ENCODE measurements around a stretch of chr1.

- PRO-cap, result no peak
- RAMPAGE, long total RNA, 2 experiments, result no peak in any of the 2 experiments
Measured at GRCh38 chr1:230158579-230159380, 91.7 kb downstream of the GALNT2 start.

DNA sequence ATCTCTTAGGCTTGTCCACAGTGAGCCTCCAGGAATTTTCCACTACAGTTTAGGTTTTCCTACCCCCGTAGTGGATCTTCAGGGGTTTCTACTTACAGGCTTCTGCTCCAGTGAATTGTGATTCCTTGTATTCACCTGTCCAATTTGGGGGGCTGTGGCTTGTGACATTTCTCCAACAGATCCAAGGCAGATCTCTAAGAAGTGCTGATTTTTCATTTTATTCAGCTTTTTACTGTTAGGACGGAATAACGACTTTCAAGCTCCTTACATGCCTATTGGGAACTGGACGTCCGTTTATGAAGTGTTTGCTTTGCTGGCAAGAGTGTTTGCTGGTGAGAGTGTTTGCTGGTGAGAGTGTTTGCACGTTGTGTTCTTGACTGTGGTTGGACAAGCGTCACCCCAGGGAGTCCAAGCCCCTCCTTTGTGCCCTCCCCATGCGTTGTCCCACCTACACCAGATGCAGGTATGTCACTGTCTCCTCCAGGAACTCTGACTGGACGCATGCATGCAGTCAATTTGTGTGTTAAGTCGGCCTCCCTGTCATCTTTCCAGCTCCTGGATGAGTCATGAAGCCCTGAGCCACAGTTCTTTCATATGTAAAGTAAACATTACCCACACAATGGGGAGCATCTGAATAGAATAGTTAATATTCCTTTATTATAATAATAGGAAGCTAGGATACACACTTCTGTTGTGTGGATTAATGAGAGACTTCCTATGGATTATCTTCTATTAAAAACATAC lies 119.0 kb downstream of the GALNT2 start:
- PRO-cap, result no peak
- RAMPAGE, long total RNA, 2 experiments, result no peak in any of the 2 experiments

DNA sequence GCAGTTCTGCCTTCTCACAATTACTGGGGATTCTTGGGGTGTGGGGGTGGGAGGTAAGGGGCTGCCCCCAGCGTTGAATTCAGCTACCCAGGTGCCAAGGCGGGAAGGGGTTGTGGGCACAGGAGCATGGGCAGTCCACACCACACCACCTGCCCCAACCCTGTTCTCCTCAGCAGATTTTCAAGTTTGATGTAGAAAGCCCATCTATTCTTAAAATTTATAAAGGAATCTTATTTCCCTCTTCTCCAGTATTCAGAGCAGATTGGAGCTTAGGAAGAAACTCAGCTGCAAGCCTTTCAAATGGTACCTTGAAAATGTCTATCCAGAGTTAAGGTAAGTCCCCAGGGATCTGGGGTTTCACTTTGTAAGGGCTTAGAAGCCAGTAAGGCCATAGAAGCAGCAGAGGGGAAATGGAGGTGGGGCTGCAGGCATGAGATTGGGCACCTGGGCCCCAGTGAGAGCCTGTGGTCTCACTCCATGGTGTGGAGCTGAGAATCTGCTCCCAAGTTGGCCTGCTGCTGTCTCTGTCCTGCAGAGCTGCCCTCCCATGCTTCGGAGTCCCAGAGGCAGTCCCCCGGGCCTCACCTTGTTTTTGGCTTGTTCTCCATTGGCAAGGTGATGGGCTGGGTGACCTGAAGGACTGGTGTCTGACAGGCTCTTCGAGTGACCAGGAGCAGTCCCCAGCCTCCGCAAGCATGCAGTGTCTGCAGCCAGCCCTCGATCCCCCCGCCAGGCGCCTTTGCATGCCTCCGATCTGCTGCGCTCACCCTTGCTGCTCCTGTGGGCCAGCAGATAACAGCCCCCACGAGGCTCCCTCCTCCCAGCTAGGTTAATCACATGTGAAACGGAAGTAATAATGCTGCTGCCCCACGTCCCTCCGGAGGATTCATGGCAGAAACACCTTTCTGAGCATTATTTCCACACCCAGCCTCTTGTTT lies 163.2 kb downstream of the PGBD5 start:
- PRO-cap, result no peak
- RAMPAGE, long total RNA, 2 experiments, result no peak in any of the 2 experiments

GRCh38 chr1:230281354-230282268 lies 144.5 kb downstream of the PGBD5 start:
- PRO-cap, result no peak
- RAMPAGE, long total RNA, 2 experiments, result no peak in any of the 2 experiments

DNA sequence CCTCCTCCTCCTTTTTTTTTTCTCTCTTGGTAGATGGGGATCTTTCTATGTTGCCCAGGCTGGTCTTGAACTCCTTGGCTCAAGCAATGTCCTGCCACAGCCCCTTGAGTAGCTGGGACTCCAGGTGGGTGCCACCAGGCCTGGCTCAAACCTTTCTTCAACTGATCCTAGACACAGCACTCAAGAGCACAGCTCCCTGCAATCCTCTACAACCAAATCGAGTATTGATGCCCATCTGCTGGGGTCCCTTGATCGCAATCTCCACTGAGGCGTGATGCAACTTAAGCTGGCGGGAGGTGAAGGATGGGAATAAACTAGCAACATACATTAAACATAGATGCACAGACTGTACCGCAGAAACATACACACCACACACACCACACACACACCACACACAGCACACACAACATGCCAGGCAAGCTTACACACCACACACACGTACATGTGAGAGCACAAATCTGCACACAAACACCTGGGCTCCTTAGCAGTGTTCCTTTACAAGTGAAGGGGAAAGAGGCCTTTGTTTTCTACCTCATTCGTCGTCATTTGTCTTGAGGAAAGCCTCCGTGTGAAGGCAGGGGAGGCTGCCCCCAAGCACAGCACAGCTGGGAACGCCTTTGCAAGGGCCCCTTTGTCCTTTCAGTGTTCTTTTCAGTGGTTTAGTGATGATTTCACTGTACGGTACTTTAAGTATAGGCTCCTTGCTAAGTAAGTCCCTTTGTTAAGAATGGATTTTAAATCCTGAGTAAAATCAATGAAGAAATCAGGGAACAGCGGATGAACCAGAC lies 94.3 kb downstream of the PGBD5 start:
- PRO-cap, result no peak
- RAMPAGE, long total RNA, 2 experiments, result no peak in any of the 2 experiments

DNA sequence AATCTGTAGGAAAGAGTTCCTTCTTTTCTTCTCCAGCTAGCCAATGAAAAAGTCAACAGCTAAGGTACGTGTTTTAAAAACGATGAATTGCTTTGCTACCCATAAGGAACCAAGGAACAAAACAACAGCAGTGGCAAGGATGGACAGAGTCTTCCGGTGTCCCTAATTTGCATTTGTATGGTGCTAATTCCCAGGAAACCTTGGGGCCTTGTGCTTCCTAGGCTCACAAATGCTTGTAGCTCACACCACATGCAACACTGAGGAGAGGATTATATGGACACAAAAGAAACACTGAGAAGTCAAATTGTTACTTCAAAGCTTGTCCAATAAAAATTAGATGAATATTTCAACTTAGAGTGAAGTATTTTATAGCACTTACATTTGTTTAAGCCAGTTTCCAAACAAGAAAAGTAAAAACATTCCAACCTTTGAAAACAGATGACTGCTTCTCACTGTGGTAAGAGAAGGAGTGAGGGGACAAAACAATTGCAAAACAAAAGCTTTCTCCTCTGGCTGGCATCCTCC lies 1.9 kb upstream of the PGBD5 start:
- PRO-cap, result no peak
- RAMPAGE, long total RNA, 2 experiments, result no peak in any of the 2 experiments

GRCh38 chr1:230758084-230758575 lies 10.9 kb downstream of the CAPN9 start:
- PRO-cap, result no peak
- RAMPAGE, long total RNA, 2 experiments, result no peak in any of the 2 experiments

DNA sequence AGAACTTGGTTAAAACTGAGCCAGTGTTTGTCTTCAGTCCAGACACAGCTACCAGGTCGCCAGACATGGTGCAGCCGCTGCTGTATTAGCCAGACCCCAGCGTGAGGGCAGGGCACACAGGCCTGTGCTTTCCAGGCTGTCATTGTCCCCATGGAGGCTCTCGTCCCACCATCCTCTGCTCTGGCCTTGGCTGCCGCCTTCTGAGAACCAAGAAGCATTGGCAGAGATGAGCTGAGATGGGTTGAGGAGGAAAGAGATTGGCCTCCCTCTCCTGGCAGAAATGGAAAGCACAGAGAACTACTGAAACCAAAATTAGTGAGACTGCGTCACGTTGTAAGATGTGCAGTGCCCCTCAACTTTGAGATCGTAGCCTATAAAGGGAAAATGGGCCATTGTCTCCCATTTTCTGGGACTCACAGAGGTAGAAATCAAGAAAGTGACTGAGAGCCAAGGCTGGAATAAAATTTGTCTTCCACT lies 25.9 kb downstream of the CAPN9 start:
- PRO-cap, result no peak
- RAMPAGE, long total RNA, 2 experiments, result no peak in any of the 2 experiments

DNA sequence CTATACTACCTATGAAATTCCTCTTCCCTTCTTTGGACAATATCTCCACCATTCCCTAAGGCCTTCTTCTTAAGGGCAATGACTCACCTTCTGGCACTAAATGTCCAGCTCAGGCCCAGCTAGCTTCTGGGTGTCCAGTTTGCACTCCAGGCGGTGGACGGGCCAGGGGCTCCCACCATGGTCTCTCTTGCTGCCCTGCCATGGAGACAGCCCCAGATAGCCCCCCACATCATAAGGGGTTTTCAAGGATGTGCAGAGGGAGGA lies 43.8 kb downstream of the C1orf198 start:
- PRO-cap, result no peak
- RAMPAGE, long total RNA, 2 experiments, result no peak in any of the 2 experiments

DNA sequence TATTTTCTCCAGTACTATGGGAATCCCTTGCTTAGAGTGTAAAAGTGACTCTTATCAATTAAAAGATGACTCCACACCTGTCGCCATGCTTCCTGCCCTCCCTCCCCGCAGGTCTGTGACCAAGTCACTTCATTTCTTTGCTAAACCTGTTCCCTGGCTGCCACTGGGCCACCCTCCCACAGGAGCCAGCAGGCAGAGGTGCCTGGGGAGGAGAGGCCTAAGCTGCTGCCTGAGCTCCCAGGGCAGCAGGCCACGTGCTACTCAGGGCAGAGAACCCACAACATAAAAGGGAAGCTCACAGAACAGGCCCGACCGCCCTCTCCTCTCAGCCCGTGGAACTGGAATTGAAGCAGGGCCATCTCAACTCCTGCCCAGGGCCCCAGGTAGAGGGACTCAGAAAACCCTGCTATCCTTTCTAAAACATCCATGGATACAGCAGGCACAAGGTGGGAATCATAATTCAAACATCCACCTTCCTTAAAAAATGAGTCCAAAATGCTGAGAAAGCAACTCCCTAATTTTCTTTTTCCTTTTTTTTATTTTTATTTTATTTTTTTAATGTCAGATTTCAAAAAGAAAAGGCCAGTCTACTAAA lies 4.8 kb downstream of the C1orf198 start:
- PRO-cap, result no peak
- RAMPAGE, long total RNA, 2 experiments, result no peak in any of the 2 experiments

GRCh38 chr1:230945070-230945455 lies 33.6 kb downstream of the TTC13 start:
- PRO-cap, result no peak
- RAMPAGE, long total RNA, 2 experiments, result no peak in any of the 2 experiments

DNA sequence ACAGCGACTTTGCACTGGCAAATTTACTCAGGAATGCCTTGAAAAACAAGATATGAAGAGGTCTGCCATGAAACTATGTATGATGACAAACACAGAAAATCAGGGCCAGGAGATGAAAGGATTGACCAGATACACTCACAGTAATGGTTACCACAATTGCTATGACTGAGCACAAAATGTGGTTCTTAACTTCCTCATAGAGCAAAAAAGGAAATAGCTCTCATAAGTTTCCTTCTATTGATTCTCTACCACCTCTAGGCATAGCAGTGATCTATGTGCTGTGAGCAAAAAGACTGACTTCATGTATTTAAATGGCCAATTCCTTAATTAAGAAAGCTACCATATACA lies 5.7 kb downstream of the TTC13 start:
- PRO-cap, result no peak
- RAMPAGE, long total RNA, 2 experiments, result no peak in any of the 2 experiments

GRCh38 chr1:231162870-231163694 lies 1.2 kb downstream of the TRIM67 start:
- PRO-cap, result no peak
- RAMPAGE, long total RNA, 2 experiments, result no peak in any of the 2 experiments

- PRO-cap, result no peak
- RAMPAGE, long total RNA, 2 experiments, result no peak in any of the 2 experiments
Measured at GRCh38 chr1:231211152-231211859, 29.7 kb downstream of the C1orf131 start.

GRCh38 chr1:231563460-231564260 lies 35.2 kb downstream of the TSNAX start:
- PRO-cap, result no peak
- RAMPAGE, long total RNA, 2 experiments, result no peak in any of the 2 experiments

DNA sequence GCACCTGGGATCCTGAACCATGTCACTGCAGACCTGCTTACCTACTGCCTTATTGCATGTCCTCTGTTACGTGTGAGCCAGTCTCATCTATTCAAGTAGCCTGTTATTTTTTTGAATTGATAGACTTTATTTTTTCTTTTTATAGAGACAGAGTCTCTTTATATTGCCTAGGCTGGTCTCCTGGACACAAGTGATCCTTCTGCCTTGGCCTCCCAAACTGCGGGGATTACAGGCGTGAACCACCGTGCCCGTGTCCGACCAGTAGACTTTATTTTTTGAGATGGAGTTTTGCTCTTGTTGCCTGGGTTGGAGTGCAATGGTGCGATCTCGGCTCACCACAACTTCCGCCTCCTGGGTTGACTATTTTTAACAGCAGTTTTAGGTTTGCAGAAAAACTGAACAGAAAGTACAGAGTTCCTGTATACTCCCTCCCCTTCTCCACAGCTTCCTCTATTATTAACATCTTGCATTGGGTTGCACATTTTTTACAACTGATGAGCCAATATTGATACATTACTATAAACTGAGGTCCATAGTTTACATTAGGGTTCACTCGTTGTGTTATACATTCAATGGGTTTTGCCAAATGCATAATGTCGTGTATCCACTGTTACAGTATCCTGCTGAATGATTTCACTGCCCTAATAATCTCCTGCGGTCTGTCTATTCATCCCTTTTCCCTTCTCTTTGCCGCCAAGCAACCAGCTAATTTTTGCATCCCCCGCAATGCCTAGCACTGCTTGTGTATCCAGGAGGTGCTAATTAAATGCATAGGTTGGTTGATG lies 13.9 kb upstream of the DISC1 start:
- PRO-cap, result no peak
- RAMPAGE, long total RNA, 2 experiments, result no peak in any of the 2 experiments

DNA sequence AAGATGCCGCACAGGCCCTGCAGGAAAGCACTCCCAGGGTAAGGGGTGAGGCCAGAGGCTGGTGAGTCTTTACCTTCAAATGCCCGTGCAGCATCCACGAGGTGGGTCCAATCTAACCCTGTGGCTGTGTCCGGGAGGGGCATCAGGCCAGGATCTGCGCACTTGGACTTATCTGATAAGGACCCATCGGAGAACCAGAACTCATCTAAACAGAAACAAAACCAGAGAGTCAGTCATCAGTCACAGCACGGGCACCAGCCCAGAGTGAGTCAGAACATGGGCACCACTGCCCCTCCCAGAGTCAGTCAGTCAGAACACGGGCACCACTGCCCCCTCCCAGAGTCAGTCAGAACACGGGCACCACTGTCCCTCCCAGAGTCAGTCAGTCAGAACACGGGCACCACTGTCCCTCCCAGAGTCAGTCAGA lies 214.5 kb downstream of the SIPA1L2 start:
- PRO-cap, result no peak
- RAMPAGE, long total RNA, 2 experiments, result no peak in any of the 2 experiments

DNA sequence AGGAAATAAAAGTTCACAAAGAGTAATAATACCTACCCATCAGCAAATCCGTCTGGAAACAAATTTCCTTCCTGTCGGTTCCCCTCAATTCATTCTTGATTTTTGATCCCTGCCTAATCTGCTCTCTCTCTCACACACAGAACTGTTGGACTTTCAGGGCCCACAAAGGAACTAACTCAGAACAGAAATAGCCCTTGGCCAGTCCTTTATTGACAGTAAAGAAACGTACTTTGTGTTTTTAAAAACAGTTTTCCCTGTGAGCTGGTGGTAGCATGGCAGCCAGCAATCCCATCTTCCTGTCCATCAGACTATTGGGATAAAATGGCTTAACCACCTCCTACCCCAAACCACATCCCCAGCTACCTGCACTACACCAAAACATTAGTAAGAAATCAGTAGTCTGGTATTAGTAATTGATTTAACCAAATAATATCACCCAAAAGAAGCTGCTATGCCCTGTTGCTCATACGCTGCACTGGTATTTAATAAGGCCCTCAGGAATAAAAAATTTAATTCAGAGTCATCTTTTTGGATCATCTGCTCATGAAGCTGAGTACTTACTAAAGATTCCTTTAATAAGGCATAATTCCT lies 69.9 kb downstream of the SIPA1L2 start:
- PRO-cap, result no peak
- RAMPAGE, long total RNA, 2 experiments, result no peak in any of the 2 experiments

DNA sequence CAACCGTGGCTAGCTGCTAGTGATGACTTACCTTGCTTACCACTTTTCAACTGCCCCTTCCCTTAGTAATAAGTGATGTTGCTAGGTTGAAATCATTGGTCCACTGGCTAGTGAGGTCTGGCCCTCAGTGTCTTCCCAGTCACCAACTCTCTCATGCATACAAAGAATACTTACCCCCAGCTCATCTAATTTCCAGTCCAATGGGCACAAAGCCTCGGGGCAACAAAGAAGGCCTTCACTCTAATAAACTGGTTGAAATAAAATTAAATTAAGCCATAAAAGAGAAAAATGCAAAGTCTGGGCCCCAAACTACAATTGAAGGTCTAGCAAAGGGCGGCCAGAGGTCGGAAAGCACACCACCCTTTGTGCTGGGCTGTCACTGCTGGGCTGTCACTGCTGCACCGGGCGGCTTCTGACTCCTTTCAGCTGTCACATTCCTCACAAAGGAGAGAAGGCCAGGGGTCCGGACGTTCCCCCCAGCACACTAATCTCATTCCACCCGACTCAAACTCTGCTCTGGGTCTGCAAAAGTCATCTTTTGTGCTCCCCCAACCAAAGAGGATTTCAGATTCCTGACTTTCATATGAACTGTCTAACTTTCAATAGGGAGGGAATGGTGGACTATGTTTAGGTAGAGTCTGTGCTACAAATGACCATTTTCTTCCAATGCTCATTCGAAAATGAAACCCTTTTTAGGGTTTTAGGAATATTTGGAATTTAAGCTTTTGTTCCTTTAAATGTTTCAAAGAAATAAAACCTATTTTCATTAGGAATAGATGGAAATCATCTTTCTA lies 34.7 kb downstream of the SIPA1L2 start:
- PRO-cap, result no peak
- RAMPAGE, long total RNA, 2 experiments, result no peak in any of the 2 experiments

GRCh38 chr1:232596160-232596732 lies 33.7 kb downstream of the SIPA1L2 start:
- PRO-cap, result no peak
- RAMPAGE, long total RNA, 2 experiments, result no peak in any of the 2 experiments

All from breast epithelium (tissue), 2 donors.